M059J (cell line): Measurements from ENCODE around the gene PGA4.

GRCh38 chr11:61021319-61022332 is 50.1 kb downstream of the CD6 start:
- RAMPAGE, long total RNA: no peak

- RAMPAGE, long total RNA: no peak
These were observed 55.9 kb downstream of the CD6 start for GRCh38 chr11:61027272-61027959.

DNA sequence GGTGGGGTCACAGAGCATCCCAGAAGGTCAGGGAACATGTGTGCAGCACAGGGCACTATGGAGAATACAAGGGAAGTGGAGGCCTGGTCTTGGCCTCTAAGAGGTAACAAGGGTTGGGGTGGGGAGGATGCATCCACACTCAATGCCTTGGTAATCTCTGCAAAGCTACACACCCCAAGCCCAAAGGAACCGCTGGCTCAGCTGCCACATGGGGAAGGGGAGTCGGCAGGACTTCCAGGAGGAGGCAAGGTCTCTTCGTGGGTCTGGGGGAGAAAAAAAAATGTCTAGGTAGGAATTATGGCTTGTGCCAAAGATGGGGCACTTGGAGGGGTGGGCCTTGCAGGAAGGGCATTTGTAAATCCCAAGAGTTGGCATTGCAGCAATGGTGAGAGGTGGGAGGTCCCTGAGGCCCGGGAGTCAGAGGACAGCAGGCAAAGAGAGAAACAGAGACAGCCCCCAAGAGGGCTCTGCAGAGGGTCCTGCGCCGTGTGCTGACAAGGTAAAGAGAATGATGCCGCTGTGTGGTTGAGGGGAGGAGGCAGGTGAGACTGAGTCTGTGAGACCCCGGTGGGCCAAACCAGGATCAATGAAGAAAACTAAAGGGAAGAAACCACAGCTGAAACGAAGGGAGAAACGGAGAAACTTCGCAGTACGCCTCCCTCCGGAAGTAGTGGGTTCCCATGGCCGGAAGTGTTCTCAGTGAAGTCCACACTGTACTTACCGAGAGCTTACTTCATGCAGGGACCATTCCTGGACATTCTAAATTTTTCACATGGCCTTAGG is 17.5 kb downstream of the CD5 start:
- RAMPAGE, long total RNA: no peak

GRCh38 chr11:61123480-61123890 is 21.2 kb downstream of the CD5 start:
- RAMPAGE, long total RNA: no peak

GRCh38 chr11:61162039-61162897 is 1.0 kb upstream of the VPS37C start:
- RAMPAGE, long total RNA: no peak

DNA sequence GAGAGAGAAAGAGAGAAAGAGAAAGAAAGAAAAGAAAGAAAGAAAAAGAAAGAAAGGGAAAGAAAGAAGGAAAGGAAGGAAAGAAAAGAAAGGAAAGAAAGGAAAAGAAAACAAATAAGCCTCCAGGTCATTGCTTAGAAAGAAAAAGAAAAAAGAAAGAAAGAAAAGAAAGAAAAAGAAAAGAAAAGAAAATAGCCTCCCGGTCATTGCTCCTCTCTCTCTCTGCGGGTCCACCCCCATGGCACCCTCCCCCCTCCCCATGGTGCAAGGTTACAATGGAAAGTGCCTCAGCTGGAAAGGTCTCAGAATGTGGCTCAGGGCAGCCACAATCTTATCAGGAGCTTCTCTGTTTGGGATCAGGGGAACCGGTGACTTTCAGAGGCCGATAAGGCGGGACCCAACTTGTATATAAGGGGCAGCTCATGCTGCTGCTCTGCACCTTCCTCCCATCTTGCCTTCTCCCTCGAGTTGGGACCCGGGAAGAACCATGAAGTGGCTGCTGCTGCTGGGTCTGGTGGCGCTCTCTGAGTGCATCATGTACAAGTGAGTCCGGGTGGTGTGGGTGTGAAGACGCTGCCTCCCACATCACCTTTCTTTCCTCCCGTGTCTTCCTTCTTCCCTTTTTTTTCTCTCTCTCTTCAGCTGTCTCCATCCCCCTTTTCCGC is at the start of gene PGA4:
TSS of gene PGA4 (plus strand) at position 434 of the 665 bp plus-strand sequence.
- RAMPAGE, long total RNA: no peak

DNA sequence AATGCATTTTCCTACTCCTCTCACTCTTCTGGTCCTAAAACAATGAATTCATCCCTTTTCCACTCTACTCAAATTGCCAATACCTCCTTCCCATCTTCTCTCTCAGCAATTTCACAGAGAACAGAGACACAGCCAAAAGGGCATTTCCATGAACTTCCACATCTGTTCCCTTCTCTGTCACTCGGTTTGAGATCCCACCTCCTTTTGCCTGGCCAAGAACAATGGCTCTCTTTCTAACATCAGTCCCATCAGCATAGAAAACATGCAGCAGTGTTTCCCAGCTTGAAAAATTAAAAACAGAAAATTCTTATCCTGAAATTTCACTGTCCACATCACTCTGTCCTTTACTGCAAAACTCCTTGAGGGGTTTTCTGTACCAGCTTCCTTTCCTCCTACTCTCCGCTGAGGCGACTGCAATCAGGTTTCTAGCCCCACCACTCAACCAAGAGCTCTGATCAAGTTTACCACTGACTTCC is 11.8 kb upstream of the VWCE start:
- RAMPAGE, long total RNA: no peak

GRCh38 chr11:61334310-61334879 is 1.4 kb downstream of the TKFC start:
- RAMPAGE, long total RNA: no peak

DNA sequence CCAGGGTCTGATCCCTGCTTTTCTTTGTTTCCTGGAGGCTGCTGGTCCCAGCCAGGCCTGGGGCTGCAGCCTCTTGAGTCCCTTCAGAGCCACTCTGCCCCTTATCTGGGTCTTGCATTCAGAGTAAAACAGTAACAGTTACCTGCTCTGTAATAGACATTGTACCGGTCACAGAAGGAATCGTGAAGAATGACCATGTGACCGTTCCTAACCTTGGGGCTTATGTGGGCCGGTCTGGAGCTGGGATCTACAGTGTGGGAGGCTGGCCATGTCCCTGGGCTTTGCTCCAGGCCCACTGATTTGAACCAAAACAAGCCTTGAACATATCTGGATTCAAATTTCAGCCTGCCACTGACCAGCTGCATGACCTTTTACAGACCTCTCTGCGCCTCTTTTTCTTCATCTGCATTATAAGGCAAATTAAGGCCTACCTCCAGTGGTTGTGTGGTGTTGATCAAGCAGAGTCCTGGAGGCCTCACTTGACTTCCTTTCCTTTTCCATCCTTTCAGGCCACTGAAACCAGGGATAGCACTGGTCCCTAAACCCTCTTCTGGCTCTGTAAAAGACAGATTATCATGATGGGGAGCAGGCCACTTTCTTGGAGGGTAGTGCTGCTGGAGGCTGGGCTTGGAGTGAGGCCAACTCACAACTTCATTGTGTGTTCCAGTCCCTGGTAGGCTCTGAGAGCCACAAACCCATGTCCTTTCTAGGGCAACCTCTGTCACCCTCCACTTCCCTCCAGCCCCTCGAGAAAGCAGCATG is 2.0 kb downstream of the TKFC start:
- RAMPAGE, long total RNA: no peak

GRCh38 chr11:61338935-61339476 is 6.0 kb downstream of the TKFC start:
- RAMPAGE, long total RNA: no peak

GRCh38 chr11:61344348-61344699 is 11.3 kb downstream of the TKFC start:
- RAMPAGE, long total RNA: no peak

GRCh38 chr11:61346051-61346750 is 13.2 kb downstream of the TKFC start:
- RAMPAGE, long total RNA: no peak

- RAMPAGE, long total RNA: no peak
These were observed 26.2 kb downstream of the LRRC10B start for GRCh38 chr11:61534654-61535261.

DNA sequence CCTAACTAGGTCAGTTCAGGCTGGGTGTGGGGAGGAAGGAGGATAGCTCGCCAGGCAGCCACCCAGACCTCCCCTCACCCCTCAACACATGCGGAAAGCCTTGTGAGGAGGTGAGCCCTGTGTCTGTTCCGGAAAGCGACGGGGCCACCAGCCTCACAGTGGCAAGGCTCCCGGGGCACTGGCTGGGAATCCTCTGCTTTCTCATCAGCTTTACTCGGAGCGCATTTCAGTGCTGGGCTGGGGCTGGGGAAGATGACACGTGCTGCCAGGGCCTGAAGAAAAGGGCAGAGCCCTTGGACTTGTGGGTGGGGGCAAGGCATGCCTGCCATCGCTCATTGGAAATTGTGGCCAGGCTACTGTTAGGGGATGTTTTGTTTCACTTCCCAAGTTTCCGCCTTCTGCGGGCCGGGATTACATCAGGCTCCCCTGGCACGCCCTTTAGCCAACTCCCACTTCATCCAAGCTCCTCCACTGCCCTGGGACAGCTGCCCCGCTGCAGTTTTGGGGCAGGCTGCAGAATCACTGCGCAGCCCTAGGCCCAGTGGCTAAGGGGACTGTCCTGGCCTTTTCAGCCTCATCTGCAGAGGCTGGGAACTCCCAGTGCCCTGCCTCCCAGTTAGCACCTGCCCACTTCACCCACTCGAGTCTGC is 8.6 kb downstream of the DAGLA start:
- RAMPAGE, long total RNA: no peak

DNA sequence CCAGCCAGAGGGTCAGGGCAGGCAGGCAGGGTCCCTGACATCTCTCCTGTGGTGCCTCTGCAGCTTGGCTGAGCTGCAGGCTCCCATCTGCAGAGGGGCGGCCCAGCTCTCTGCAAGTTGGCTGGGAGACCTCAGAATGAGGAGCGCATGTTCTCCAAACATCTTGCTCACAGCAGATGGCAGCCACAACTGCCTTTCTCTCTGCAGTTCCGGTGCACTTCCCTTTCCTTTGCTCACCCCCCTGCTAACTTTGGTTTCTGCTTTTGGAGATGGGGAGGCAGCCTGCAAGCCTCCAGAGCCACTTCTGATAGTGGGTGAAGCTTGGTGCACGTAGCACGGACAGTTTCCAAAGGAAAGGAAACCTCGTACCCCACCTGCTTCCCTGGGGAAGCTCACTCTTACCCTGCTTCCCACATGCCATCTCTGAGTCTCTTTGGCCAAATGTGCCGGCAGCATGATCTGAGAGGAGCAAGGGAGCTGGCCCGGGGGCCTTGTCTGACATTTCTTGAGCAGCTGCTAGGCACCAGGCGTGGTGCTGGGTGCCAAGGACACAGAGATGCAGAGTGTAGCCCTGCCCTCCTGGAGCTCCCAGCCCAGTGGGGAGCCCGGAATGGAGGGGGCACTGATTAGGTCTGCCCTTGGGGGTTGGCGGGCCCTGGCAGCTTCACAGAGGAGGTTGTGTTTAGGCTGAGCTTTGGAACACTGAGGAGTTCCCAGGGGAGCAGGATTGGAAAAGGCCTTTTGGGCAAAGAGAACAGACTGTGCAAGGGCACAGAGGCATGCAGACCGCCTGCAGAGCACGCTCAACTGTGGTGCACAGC is 18.2 kb downstream of the DAGLA start:
- RAMPAGE, long total RNA: no peak

GRCh38 chr11:61768628-61769740 is 16.5 kb downstream of the MYRF start:
- RAMPAGE, long total RNA: no peak

GRCh38 chr11:61833465-61834043 is 5.5 kb downstream of the FADS2 start:
- RAMPAGE, long total RNA: no peak

- RAMPAGE, long total RNA: no peak
These were observed 10.1 kb downstream of the FADS3 start for GRCh38 chr11:61881282-61881597.

DNA sequence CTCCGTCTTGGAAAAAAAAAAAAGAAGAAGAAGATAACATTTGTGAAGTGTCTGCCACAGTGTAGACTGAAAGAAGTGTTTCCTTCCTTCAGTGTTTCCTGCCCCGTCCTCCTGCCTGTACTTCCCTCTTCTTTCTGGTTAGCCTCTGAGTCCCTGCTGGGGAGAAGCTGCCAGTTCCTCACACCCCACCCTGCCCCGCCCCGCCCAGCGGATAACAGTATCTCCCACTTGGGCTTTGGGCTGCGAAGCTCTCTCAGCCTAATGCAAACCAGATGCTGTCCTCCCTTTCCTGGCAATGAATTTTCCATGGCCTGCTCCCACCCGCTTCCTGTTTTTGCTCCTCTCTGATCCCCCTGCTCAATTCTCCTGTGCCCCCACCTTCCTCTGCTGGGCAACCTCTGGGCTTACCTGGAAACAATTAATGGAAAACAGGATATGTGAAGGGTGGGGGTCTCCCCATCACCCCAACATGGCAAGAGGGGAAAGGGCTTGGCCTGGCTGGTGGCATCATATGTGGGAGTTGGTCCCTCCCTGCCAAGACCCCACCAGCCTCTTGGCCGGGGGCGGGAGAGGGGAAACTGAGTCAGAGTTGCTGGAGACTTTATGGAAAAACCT is 5.3 kb upstream of the RAB3IL1 start:
- RAMPAGE, long total RNA: no peak

DNA sequence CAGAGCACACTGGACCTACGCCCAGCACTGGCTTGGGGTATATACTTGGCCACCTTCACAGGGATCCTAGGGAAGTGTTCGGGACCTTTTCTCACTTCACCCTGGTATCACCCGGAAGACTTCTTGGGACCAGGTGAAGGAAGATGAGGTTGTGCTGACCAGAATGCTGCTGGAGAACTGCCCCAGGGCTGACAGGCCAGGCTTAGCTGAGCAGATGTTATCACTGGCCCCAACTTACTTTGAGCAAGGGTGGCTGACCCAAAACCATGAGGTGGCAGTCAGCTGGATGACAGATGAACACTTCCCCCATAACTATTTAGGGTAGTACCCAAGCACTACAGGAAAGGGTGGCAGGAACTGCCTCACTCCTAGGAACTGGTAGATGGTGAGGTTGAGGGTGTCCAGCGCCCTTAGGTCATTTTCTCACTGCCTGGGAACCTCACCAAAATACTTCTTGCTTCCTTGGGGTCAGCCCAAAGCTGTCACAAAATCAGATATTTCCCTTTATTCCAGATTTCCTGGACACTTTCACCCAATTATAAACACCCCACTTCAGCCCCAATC is 4.3 kb downstream of the FTH1 start:
- RAMPAGE, long total RNA: no peak